Stomach (tissue), 7 donors: Measurements from ENCODE around the gene HTR5A.

GRCh38 chr7:151855178-151855625 is 21.7 kb downstream of the PRKAG2 start:
- PRO-cap, result no peak
- RAMPAGE, long total RNA, 5 experiments, result no peak in any of the 5 experiments
- RRBS, result no CpG with 5 or more reads among the region's 10 CpGs

DNA sequence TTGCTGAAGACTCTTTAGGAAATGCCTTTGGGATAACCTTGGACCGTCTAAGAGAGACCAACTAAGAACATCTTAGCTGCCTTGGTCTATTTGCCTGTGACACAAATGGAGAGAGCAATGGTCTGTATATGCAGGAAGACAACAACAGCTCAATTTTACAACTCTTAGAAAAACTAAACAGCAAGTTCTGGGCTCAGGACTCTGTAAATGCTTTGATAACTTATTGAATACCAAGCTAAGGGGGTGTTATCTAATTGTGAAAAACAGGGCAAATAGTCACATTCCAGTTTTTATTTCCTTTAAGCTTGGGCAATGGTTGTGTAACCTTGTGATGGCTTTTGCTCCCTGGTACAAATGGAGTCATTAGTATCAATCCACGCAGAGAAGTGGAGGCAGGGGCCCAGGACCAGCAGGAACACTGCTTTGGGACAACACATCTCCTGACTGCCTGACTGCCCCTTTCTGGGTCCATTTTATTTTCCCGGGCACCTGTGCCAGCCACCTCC is 5.7 kb upstream of the PRKAG2 start:
- PRO-cap, result no peak
- RAMPAGE, long total RNA, 5 experiments, result no peak in any of the 5 experiments
- RRBS, result no CpG with 5 or more reads among the region's 3 CpGs

DNA sequence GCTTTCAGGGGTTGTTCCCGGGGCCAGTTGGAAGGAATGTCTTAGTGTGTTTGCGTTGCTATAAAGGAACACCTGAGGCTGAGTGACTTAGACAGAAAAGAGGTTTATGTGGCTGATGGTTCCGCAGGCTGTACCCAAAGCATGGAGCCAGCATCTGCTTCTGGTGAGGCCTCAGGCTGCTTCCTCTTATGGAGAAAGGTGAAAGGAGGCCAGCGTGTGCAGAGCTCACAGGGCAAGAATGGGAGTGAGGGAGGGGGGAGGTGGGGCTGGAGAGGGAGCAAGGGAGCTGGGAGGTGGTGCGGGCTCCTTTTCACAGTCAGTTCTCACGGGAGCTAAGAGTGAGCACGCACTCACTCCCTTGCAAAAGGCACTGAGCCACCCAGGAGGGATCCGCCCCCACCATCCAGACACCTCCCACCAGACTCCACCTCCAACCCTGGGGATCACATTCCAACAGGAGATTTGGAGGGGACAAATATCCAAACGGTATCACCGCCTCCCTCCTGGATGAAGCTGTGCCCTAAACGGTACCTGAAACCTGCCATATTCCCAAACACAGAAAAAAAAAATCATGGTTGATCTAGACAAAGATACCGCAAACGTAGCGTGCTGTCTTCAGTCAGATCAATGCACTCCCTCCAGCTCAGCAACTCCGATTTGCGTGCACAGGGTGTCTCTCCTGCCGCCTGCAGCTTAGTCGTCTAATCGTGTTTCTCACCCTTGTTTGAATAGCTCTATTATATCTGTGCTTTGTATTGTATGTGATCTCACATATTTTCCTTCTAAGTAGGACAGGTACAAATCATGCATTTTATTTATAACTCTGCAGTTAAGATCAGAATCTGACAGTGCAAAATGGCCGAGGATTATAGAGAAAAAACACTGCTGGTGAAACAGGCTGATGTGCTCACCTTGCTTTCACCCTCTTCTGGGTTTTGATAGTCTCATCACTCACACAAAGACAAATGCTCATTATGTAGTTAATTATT is 20.3 kb upstream of the PRKAG2 start:
- PRO-cap, result unidirectional peak, minus-strand start at position 325 of the sequence
- RAMPAGE, long total RNA, 5 experiments, result no peak in any of the 5 experiments
- RRBS, result no CpG with 5 or more reads among the region's 20 CpGs

GRCh38 chr7:151965106-151965566 is 8.9 kb downstream of the GALNTL5 start:
- PRO-cap, result no peak
- RAMPAGE, long total RNA, 5 experiments, result no peak in any of the 5 experiments
- RRBS, result no CpG with 5 or more reads among the region's 7 CpGs

DNA sequence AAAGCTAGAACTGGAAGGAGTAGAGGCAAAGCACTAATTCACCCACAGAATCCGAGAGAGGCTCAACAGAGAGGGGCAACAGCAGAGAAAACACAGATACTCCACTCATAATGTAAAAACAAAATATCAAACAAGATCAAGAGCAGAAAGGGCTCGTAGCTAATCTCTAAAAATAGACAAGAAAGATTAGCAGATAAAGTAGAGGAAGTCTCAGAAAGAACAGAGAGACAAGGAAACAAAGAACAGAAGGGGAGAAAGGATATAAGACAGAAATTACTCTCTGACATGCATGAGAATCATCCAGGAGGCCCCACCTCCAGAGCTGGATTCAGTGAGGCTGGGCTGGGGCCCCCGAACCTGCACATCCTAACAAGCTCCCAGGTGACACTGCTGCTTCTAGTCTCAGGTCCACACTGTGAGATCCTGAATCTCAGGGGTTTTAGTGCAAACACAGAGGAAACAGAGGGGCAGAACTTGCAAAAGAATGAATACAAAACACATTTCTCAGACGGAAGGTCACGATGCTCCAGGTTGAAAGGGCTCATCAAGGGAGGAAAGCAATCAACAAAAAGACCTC is 117.8 kb downstream of the GALNT11 start:
- PRO-cap, result no peak
- RAMPAGE, long total RNA, 5 experiments, result no peak in any of the 5 experiments
- RRBS, result no CpG with 5 or more reads among the region's 5 CpGs

- PRO-cap, result no peak
- RAMPAGE, long total RNA, 5 experiments, result start-site peak on the minus strand in 1 of 5 experiments, at chr7:152181299-152181395 at its widest, 12 reads per replicate
- RRBS, result no CpG with 5 or more reads among the region's 2 CpGs
Measured at GRCh38 chr7:152181095-152181659, 155.7 kb downstream of the GALNT11 start.

- PRO-cap, result no peak
- RAMPAGE, long total RNA, 5 experiments, result start-site peak on the minus strand in 1 of 5 experiments, at chr7:152220593-152220731 at its widest, 19 to 22 reads per replicate
- RRBS, result no CpG with 5 or more reads among the region's 5 CpGs
Measured at GRCh38 chr7:152220100-152220847, 194.8 kb downstream of the GALNT11 start.

- PRO-cap, result no peak
- RAMPAGE, long total RNA, 5 experiments, result no peak in any of the 5 experiments
- RRBS, result no CpG with 5 or more reads among the region's 3 CpGs
Measured at GRCh38 chr7:152459753-152460304, 24.0 kb upstream of the KMT2C start.

DNA sequence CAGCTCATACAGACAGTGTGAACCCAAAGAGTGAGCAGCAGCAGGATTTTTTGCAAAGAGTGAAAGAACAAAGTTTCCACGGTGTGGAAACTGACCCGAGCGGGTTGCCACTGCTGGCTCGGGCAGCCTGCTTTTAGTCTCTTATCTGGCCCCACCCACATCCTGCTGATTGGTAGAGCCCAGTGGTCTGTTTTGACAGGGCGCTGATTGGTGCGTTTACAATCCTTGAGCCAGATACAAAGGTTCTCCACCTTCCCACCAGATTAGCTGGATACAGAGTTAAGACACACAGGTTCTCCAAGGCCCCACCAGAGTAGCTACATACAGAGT is 102.5 kb upstream of the KMT2C start:
- PRO-cap, result no peak
- RAMPAGE, long total RNA, 5 experiments, result no peak in any of the 5 experiments
- RRBS, result no CpG with 5 or more reads among the region's 6 CpGs

GRCh38 chr7:152761918-152762348 is 2.4 kb downstream of the ACTR3B start:
- PRO-cap, result no peak
- RAMPAGE, long total RNA, 5 experiments, result no peak in any of the 5 experiments
- RRBS, result no CpG with 5 or more reads among the region's 4 CpGs

DNA sequence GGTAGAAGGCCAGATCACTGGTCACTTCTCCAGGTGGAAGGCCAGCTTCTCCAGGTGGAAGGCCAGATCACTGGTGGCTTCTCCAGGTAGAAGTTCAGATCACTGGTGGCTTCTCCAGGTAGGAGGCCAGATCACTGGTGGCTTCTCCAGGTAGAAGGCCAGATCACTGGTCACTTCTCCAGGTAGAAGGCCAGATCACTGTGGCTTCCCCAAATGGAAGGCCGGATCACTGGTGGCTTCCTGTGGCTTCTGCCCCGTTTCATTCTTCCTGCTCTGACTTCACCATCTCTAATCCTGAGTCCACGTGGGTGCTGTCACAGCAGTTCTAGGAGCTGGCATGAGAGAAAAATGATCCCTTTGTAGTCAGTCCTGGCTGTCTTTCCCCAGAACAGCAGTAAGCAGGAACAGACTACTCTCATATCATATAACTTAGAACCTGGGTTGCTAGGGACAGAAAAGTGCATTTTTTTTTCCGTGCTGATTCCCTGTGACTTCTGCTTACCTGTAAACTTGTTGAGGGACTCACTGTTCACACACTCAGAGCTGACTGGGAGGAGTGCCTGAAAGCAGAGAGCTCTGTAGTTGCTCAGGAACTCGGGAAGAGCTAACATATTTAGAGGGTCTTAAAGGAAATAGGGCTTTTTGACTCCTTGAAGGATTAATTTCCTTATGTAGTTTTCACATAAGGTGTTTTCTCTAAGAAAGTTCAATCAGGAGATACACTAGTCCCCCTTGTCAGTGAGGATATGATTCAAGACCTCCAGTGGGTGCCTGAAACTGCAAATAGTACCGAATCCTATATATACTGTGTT is 91.0 kb downstream of the ACTR3B start:
- PRO-cap, result no peak
- RAMPAGE, long total RNA, 5 experiments, result no peak in any of the 5 experiments
- RRBS, result no CpG with 5 or more reads among the region's 6 CpGs

- PRO-cap, result unidirectional peak, plus-strand start at chr7:154676679
- RAMPAGE, long total RNA, 5 experiments, result no peak in any of the 5 experiments
- RRBS, result 46% methylated on average over 4 of the region's 14 CpGs
Measured at GRCh38 chr7:154676277-154677082, 326.4 kb downstream of the PAXIP1 start.

DNA sequence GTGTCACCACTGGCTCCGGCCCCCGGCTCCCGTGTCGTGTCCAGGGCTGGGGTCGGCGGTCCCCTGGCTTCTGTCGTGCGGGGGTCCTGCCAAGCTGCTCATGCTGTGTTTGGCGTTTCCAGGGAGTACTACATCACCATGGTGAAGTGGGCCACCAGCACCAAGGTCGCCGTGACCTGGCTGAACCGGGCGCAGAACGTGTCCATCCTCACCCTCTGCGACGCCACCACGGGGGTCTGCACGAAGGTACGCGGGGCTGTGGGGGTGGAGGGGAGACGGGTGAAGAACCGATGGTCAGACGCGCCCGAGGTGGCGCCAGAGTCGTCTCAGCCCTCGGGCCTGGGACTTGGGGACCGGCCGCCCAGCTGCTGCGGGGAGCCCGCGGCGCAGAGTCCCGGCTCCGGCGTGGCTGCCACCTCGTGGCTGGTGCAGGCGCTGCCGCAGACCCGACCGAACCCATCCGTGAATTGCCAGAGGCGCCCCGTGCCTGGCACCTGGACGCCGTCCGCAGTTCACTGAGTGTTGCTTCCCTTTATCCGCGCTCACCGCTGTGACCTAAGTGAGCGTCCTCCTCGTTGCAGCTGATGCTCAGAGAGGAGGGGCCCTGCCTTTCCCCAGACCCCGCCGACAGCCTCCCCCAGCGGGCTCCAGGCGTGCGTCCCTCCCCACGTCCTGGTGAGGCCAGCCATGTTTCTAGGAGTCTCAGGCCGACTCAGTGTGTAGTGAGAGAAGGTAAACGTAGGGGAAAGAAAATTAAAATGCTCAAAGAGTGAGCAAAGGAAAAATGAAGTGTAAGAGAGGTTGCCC is 208.8 kb downstream of the PAXIP1 start:
- PRO-cap, result no peak
- RAMPAGE, long total RNA, 5 experiments, result no peak in any of the 5 experiments
- RRBS, result 10% methylated on average over 7 of the region's 61 CpGs

- PRO-cap, result no peak
- RAMPAGE, long total RNA, 5 experiments, result no peak in any of the 5 experiments
- RRBS, result no CpG with 5 or more reads among the region's 7 CpGs
Measured at GRCh38 chr7:154845061-154845482, 157.9 kb downstream of the PAXIP1 start.

DNA sequence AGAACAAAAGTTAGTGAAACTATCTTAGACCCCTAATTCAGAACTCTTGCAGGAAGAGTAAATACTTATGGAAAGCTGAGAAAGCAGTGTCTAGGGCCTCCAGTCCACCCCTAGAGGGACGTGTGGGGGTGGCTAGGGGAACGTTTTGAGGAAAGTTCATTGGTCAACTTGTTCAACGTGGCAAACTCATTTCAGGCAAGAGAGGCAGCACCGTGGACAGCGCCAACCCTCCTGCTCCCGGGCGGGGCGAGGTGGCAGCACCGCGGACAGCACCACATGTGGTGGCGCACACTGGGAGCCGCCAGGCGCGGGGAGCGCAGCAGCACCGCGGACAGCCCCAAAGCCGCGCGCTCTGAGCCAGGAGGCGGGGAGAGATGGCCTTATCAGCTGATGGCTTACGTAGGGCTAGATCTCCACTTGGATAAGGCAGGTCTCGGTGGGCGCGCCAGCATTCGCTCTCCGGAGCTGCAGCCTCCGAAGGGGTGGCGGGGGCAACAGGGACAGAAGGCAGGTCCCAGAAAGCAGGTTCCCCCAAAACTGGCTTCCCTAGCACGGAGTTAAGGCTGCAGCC is at the start of gene HTR5A:
Gene HTR5A, plus strand, starts transcription at position 448 of the 571 bp plus-strand sequence.
- PRO-cap, result no peak
- RAMPAGE, long total RNA, 5 experiments, result no peak in any of the 5 experiments
- RRBS, result 13% methylated on average over 4 of the region's 30 CpGs

DNA sequence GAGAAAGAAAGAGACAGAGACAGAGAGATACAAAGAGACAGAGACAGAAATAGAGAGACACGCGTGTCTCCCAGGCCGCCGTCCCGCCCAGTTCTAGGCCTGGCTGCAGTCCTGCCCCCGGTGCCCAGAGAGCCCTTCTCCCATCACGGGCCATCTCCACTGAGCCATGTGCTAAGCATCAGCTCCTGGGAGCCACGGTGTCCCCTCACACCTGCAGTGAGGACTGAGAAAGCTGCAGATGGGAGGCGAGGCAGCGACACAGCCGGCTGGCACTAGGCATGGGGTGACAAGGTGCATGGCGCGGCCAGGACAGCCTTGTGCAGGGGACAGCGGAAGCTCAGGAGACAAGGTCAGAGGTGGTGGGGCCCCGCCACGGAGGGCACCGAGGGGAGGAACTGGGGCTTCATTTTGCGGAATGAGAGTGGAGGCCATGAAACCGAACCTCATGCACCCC is 71.5 kb upstream of the INSIG1 start:
- PRO-cap, result no peak
- RAMPAGE, long total RNA, 5 experiments, result no peak in any of the 5 experiments
- RRBS, result no CpG with 5 or more reads among the region's 19 CpGs

DNA sequence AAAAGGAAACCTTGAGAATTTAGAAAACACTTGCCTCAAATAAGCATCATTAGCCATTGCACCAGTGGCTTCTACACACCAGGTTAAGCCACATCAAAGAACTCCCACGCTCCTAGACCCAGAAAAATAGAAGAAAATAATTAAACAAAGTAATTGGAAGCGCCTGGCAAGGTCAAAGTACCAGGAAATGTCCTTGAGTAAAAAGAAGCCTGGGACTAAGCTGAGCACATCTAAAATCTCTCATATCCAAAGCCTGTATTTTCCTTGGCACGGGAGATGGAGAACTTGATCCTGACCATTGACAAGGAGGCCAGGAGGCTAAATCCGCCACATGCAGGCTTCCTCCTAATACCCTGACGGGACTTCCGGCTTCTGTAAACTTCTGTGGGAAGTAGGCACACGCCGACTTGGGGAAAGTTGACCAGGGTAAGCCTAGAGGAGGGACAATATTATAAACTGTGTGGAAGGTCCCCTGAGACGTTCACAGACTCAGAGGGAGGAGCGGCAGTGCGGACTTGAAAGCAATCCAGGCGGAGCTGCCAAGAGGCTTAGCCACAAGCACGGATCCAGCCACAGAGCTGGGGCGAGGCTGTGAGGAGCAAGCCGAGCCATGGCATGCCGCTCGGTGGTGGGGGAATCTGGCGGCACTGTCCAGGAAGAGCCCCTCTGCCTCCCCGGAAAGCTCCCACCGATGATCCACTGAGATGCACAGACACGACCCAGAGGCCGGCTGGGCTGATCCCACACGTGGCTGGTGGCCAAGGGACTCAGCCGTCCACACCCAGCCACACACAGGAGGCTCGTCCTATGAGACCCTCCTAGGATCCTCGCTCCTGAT is 40.2 kb upstream of the INSIG1 start:
- PRO-cap, result unidirectional peak, plus-strand start at position 377 of the sequence; unidirectional peak, plus-strand start at position 484 of the sequence; unidirectional peak, plus-strand start at position 575 of the sequence
- RAMPAGE, long total RNA, 5 experiments, result no peak in any of the 5 experiments
- RRBS, result 6% methylated on average over 2 of the region's 26 CpGs

- PRO-cap, result no peak
- RAMPAGE, long total RNA, 5 experiments, result no peak in any of the 5 experiments
- RRBS, result no CpG with 5 or more reads among the region's 10 CpGs
Measured at GRCh38 chr7:155357318-155357901, 59.7 kb downstream of the INSIG1 start.

DNA sequence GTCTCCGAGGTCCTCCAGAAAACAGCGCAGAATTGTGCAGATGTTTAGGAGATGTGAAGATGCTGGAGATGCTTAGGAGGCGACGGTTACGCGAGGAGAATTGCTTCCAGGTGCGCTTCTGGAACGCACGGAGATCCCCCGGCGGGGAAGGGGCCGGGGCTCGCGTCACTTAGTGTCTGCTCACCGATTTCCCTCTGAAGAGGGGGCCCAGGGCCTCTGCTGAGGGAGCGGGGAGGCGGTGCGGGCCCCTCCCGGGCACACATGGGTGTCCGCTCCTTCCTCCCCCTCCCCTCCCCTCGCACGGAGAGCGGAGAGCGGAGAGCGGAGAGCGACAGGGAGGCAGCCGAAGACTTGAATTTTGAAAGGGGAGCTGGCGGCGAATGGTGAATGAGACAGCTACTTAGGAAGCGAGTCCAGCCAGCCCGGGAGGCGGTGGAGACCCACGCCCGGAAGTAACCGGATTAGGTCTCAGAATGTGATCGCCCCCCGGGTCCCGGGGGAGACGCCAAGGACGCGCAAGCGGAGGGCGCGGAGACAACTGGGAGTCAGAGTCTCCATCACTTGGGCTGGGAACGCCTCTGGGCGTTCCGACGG is 8.7 kb upstream of the EN2 start:
- PRO-cap, result no peak
- RAMPAGE, long total RNA, 5 experiments, result no peak in any of the 5 experiments
- RRBS, result 6% methylated on average over 8 of the region's 48 CpGs

- PRO-cap, result no peak
- RAMPAGE, long total RNA, 5 experiments, result no peak in any of the 5 experiments
- RRBS, result 18% methylated on average over 15 of the region's 53 CpGs
Measured at GRCh38 chr7:155509797-155510370, 36.5 kb downstream of the CNPY1 start.